Neural progenitor cell (in vitro differentiated cells): ENCODE measurements around the gene USP31.

- RAMPAGE, long total RNA, result no peak
Observed at GRCh38 chr16:22220513-22221137, 14.5 kb downstream of the EEF2K start.

GRCh38 chr16:22224968-22225961, 19.2 kb downstream of the EEF2K start:
- RAMPAGE, long total RNA, result no peak

- RAMPAGE, long total RNA, result no peak
Observed at GRCh38 chr16:22291853-22292593, 5.2 kb upstream of the POLR3E start.

- RAMPAGE, long total RNA, result no peak
Observed at GRCh38 chr16:22297558-22297682, 211 bp downstream of the POLR3E start.

DNA sequence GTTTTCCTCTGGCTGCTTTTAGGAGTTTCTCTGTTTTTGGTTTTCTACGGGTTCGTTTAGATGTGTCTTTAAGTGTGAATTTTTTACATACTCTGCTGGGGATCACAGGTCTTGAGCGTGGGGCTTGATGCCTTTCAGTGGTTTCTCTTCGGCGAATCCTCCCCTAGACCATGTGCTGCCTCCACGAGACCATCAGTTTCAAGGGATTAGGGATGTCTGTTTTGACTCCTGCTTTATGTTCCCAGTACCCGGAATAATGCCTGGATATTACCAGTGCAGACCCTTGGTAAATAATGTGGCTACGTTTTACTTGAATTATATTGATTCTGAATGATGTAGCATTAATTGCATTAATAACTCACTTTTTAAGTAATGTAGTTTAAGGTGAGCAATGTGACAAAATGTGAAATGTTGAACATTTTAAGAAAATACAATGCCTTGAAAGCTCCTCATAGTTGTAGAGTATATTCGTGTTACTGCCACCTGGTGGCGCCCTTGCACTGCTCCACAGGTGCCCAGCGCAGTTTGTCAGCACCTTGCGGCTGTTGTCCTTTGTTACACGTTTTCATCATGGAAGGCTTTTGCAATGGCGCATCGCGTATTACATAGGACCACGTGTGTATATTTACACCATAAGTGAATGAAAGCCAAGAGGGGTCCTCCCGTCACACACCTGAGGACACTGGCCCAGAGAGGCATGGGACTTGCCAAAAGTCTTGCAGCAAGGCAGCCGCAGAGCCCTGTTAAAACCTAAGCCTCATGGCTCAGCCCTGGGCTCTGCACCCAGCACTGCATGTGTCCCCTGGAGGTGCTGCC, 23.9 kb downstream of the POLR3E start:
- RAMPAGE, long total RNA, result no peak

DNA sequence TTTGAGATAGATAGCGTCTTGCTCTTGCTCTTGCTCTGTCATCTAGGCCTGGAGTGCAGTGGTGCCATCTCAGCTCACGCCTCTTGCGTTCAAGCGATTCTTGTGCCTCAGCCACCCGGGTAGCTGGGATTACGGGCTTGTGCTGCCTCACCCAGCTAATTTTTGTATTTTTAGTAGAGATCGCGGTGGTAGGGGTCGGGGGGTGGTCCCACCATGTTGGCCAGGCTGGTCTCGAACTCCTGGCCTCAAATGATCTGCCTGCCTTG, 32.8 kb downstream of the POLR3E start:
- RAMPAGE, long total RNA, result no peak

- RAMPAGE, long total RNA, result no peak
Observed at GRCh38 chr16:22337480-22338499, 36.6 kb downstream of the CDR2 start.

GRCh38 chr16:22685388-22686080, 128.4 kb upstream of the HS3ST2 start:
- RAMPAGE, long total RNA, result no peak

DNA sequence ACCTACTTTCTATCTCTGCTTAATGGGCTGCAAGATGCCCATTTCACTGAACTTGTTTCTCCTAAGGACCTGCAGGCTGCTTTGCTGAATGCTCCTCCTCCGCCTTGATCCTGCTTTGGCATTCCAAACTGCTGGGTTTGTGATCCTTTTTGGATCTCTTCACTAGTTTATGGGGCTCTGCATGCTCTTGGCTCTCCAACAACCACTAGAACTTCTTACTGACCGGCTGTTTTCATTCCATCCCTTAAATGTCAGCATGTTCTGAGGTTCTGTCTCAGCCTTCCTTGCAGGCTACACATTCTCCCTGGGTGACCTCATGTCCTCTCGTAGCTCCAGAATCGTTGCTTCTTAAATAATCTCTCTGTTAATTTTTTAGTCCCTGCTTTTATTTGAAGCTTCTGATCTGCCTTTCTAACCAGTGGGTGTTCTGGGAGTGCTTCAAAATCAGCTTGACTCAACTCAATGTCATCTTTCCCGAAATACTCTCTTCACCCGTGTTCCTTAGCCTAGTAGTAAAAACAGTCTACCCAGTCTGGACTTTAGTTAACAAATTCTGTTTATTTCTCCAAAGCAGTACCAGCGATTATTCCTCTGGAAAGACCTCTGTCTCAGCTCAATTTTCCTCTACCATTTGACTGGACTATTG, 119.0 kb upstream of the HS3ST2 start:
- RAMPAGE, long total RNA, result no peak

- RAMPAGE, long total RNA, result no peak
Observed at GRCh38 chr16:23139829-23140621, 9.2 kb downstream of the USP31 start.

DNA sequence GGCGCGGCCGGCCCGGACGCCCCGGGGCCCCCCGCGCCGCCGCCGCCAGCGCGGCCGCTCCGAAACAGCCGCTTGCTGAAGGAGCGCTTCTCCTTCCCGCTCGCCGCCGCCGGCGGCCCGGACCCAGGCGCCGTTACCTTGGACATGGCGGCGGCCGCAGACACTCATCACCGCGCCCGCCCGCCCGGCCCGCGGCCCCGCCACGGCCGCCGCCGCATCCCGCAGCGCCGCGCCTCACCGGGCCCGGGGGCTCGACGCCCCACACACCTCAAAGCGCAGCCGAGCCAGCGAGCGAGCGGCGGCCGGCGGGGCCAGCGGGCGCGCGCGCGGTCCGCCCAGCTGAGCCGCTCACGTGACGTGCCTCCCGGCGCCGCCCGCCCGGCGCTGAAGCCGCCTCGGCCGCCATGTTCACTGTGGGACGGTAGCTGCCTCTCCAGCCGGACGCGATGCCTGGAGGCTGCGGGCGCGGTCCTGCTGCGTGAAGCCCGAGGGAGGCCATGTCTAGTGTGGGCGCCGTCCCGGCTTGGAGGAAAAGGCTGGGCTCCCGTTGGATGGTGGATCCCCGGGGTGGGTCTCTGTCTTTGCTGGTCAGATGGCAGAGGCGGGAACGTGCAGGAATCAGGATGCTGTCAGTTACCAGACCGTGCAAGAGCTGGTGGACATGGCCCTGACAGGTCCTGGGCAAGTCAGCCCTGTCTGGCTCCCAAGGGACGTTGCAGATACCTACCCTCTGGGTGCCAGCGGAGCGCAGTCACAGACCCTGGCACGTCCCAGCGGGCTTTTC, at the start of gene USP31:
TSS of gene USP31 (minus strand) at position 328 of the 784 bp plus-strand sequence.
- RAMPAGE, long total RNA, result no peak

DNA sequence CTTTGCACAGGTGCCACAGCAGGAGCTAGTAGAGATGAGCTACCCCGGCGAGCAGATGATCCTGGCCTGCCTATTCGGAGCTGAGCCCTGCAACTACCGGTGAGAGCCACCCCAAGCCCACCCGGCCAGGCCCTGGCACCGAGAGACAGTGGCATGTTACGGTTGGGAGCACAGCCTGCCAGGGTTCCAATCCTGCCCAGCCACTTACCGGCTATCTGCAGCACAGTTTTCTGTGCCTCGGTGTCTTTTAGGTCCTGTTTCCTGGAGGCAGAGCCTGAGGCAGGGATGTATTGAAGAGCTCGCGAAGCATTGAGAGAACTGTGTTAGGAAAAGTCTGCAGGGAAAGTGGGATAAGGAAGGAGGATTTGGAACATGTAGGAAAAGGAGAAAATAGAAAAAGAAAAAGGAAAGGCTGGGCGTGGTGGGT, 53.3 kb downstream of the SCNN1B start:
- RAMPAGE, long total RNA, result no peak

- RAMPAGE, long total RNA, result no peak
Observed at GRCh38 chr16:23516609-23517227, 6.4 kb upstream of the GGA2 start.

DNA sequence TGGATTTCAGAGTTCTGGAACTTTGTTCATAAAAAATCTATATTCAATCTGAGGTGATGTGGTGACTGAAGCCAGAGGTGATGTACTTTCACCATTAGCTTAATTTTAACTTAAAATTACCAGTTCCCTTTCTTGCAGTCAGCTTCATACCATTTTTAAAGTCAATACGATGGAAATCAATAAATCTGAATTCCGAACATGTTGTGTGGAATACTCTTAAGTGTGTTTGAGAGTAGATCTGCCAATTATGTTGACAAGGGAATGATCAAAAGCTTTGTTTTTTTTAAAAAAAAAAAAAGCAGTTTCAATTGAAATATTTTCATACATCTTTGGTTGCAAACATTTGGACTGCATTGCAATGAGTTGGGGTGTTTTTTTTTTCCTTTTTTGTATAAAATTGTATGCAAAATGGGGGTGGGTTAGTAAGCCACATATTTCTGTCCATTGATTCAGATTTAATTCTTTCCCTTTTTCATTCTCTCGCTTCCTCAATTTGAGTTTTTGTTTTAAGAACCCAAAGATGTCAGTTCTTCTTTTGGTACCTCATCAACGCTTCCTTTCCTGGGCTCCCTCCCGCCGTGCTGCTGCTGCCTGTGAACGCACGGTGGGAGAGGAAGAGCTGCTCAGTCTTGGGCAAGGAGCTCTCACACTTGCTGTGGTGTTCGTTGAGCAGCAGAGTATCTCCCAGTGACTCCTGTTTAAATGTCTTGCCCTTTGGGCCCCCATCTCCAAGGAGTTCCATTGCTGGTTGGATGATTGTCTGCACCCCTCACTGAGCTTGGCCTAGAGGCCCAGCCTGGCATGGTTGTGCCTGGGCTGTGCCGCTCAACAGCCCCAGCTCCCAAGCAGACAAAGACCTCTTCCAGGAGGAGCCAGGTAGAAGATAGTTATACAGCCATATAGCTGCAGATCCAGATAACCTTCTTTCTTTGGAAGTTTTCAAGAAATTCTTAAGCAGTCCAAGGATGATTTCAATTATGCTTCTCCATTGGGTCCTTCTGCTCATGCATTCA, 13.4 kb downstream of the UBFD1 start:
- RAMPAGE, long total RNA, result no peak

GRCh38 chr16:23580774-23581301, 15.3 kb downstream of the NDUFAB1 start:
- RAMPAGE, long total RNA, result no peak

DNA sequence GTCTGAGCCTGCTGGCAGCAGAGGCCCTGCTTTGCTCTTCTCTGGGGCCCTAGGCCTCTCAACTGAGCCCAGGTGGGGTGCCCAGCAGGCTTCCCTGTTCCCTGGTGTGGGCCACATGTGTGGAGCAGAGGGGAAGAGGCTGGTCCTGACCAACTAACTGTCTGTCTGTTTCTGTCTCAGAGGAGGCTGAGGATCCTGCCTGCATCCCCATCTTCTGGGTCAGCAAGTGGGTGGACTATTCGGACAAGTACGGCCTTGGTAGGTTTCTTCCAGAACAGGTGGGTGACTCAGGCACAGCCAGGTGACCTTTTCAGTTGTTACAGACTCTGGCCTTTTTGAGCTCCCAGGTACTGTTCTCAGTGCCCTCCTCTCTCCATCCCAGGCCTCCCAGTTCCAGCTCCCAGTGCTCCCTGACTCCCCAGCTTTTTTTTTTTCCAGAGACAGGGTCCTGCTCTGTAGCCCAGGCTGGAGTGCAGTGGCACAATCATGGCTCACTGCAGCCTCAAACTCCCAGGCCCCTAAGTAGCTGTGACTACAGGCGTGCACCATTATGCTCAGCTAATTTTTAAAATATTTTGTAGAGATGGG, 9.9 kb downstream of the PLK1 start:
- RAMPAGE, long total RNA, result no peak

DNA sequence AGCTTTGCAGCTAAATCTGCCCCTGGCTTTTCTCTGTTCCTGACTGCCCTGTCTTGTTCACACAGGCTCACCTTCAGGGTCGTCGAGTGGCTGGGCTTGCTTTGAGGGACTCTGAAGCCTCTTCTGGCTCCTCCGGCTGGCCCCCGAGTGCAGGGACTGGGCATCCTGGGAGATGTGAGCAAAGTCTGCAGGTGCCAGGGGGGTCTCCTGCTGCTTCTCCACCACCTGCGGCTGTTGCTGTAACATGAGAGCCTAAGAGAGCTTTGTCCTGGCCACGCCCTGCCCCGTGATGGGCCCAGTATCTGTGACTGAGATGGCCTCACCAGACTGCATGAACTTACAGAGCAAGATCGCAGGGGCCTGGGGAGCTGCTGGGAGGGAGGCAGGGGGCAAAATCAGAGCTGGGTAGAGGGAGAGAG, 12.5 kb downstream of the ERN2 start:
- RAMPAGE, long total RNA, result no peak

DNA sequence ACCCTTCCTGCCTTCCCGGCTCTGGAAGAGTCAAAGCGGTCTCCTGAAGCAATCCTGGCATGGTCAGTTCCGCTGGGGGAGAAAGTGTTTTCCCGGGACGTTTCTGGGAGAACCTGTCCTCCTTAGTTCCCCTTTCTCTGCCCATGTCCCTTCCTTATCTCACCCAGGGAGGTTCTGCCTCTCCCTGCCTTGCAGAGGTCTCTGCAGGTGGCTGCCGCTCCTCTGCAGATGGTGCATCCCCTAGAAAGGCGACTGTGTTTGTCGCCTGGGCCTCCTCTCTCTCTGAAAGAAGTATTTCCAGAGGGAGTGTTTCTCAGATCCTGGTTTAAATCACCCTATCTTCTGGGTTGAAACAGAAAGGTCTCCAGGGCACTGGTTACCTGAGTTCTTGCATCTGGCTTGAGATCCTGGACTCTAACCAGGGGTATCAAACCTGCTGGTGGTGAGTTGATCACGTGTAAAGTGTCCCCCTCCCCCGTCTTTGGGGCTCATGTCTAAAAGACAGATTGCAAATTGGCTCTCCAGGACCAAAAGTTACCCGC, 1.9 kb downstream of the PRKCB start:
- RAMPAGE, long total RNA, result no peak

DNA sequence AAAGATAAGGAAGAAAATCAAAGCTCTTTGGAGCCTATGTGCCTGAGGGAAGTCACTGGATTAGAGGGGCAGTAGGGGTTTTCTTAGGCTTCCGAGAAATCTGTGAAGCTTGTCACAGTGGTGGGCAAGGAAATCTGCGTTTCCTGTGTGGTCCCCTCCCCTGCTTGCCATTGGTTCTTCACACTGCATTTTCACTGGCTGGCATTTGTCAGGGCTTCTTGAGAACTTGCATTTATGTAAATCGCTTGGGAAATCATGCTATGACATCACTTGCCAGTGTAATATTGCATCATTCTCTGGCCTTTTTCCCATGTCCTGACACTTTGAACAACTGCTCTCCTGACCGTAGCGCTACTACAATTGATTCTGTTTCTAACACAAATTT, 1.8 kb downstream of the CACNG3 start:
- RAMPAGE, long total RNA, result no peak

DNA sequence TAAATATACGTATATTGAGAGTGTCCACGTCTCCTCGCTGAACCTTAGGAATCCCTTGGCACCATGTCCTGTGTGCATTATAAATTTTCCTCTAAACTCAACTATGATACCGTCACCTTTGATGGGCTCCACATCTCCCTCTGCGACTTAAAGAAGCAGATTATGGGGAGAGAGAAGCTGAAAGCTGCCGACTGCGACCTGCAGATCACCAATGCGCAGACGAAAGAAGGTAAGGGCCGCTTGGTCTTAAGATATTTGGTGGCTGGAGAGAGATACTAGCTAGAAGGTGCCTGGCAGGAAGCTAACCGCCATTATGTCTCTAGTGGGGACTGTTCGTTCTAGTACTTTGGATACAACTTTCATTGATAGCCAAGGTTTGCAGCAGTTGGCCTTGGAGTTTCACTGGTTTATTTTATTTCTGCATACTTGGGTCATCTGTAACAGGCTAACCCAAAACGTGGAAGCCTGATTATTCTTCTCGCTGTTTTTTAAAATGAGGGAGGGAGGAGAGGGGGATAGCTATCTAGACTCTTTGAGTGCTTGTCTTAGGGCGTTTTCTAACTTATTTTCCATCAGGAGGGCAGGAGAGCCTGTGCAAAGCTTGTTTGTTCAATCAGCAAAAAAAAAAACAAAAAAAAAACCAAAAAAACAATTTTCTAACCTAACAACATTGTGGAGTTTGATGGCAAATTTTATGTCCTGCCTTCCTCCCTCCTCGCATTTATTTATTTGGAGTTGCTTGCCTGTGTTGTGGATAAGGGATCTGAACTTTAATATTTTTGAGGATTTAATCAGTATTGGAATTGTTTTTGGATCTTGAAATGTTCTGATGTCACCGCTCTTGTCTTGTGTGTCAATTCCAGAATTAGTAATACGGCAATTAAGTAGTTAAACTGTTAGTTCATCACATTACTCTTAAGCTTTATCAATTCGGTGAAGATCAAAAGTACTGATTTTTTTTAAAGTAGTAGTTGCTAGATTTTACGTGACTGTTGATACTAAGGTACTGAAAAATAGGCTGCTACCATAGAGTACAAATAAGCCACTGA, 1.5 kb downstream of the RBBP6 start:
- RAMPAGE, long total RNA, result no peak